Osteoblast (primary cell): ENCODE measurements around the gene HSPA5.

DNA sequence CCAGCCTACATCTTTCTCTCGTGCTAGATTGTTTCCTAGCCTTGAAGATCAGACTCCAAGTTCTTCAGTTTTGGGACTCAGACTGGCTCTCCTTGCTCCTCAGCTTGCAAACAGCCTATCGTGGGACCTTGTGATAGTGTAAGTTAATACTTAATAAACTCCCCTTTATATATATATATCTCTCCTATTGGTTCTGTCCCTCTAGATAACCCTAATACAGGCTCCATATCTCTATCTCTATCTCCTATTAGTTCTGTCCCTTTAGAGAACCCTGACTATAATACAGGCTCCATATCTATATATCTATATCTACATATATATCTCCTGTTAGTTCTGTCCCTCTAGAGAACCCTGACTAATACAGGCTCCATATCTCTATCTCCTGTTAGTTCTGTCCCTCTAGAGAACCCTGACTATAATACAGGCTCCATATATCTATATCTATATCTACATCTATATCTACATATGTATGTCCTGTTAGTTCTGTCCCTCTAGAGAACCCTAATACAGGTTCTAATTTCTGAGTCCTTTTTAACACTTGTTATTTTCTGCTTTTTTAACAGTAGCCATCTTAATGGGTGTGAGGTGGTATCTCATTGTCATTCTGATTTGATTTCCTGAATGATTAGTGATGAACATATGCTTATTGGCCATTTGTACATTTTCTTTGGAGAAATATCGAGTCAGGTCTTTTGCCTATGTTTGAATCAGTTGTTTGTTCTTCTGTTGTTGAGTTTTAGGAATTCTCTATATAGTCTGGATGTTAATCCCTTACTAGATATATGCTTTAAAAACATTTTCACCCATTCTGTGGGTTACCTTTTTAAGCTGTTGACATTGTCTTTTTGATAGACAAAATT, 146.0 kb downstream of the CRB2 start:
- CAGE, long polyA plus RNA: no peak
- RRBS: no CpG with 5 or more reads among the region's 3 CpGs

GRCh38 chr9:123923627-123924089, 6.3 kb downstream of the DENND1A start:
- CAGE, long polyA plus RNA: no peak
- RRBS: no CpG with 5 or more reads among the region's 3 CpGs

DNA sequence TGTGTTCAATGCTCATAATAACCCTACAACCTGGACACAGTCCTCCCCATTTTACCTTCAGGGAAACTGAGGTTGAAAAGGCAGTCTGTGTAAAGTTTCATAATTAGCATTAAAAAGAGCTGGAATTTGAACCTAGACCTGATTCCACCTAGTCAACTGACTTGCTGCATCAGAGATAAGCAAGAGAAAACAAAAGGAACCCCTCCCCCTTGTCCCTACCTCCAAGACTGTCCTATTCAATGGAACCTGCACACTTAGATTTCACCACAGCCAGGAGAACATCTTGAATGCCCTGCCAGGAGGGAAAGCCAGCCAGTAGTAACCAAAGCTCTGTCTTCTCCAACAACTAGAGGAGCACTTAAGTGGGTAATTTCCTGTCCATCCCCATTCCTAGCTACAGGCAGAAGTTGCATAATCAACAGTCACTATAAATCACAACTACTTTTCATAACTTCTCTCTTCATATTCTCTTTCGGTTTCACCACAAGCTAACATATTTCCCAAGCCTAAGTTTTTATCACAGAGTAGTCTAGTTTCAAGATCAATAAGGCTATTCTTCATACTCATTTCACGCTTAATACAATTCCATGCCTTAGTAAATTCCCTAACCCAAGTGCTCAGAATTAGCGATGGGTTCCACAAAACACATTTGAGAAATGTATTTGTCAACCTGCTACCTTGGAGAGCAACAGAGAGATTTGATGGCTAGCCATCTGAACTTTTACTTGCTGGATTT, 2.2 kb downstream of the DENND1A start:
- CAGE, long polyA plus RNA: no peak
- RRBS: no CpG with 5 or more reads among the region's 3 CpGs

- CAGE, long polyA plus RNA: no peak
- RRBS: no CpG with 5 or more reads among the region's 17 CpGs
These were observed 15.4 kb upstream of the NEK6 start for GRCh38 chr9:124242170-124242832.

DNA sequence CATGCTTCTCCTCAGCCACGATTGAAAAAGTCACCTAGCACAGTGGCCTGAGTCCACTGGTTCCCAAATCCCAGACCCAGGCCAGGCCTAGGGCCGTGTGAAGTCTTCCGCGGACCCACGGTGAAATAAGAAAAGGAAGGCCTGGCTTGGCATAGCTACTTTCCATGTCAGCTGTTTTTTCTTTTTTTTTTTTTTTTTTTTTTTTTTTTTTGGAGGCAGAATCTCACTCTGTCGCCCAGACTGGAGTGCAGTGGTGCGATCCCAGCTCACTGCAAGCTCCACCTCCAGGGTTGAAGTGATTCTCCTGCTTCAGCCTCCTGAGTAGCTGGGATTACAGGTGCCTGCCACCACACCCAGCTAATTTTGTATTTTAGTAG, 23.5 kb downstream of the NEK6 start:
- CAGE, long polyA plus RNA: no peak
- RRBS: no CpG with 5 or more reads among the region's 7 CpGs

GRCh38 chr9:124352470-124353354, 62.5 kb downstream of the PSMB7 start:
- CAGE, long polyA plus RNA: no peak
- RRBS: no CpG with 5 or more reads among the region's 15 CpGs

GRCh38 chr9:124353979-124354842, 61.0 kb downstream of the PSMB7 start:
- CAGE, long polyA plus RNA: no peak
- RRBS: no CpG with 5 or more reads among the region's 9 CpGs

GRCh38 chr9:124385929-124386550, 29.2 kb downstream of the PSMB7 start:
- CAGE, long polyA plus RNA: no peak
- RRBS: no CpG with 5 or more reads among the region's 8 CpGs

DNA sequence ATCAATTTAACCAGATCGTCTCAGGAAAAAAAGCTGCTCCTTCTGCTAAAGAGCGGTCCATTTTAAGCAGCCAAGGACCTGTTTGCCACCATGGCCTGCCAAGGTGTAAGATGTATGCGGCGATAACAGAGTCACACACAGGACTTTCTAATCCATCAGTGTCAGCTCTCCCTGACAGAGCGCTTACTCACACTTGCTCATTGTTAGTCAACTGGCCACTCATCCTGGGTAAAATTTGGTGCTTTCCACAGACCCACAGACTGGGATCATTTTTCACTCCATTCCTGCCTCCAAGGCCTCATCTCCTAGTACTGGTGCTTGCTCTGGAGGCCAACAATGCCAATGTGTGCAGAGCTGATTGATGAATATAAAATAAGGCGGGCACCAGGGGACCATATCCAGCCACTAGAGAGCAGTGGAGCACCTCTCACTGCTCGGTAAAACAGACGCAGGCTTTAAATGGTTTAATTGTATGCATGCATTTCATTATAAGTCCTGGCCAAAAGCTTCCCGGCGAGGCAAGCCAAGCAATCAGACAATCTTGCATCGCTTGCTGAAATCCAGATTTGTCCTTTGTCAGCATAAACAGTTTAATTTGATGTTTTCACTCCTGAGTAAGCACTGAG, 22.3 kb downstream of the PSMB7 start:
- CAGE, long polyA plus RNA: no peak
- RRBS: no CpG with 5 or more reads among the region's 11 CpGs

DNA sequence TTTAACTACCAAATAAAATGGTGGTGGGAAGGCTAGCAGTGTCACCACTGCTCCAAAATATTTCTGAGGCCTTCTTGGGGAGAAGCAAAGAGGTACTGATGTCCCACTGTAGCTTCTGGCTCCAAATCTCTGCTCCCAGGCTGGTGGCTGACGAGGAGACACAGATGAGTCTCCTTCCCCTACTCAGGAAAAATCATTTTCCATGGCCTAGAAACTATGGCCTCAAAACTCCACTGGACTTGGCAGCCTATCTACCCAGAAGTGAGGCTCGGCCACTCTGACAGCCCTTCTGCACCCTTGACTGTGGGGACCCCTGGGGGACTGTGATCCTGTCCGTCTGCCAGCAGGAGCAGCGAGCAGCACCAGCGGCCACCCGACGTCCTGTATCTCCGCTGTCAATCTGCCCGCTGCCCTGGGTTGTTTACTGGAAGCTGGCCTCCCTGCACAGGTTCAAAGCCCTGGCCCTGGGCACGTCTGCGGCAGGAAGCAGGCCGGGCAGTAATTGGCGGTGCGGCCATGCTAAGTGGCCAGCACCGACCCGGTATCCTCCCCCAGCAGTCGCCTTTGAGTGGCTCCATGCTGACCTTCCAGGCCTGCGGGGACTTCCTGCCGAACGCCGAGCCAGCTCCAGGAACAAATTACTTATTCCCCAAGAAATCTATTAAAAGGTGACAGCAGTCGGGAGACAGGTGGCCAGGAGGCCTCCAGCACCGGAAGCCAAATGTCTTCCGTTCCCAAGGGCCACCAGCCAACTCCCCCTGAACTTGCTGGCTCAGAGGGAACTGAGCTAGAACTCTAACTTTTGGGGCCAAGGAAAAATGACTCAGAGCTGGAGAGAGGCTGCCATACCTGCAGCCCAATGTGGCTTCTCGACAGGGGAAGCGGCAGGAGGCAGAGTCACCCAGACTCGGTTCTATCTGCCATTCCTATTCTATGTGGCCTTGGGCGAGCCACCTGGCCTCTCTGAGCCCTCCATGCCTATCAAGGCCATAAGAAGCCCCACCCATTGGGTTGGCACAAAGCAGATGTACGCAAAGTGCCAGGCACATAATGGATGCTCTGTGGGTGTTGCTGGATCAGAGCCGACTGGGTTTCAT, 13.5 kb upstream of the PSMB7 start:
- CAGE, long polyA plus RNA: no peak
- RRBS: 36% methylated on average over 5 of the region's 30 CpGs

DNA sequence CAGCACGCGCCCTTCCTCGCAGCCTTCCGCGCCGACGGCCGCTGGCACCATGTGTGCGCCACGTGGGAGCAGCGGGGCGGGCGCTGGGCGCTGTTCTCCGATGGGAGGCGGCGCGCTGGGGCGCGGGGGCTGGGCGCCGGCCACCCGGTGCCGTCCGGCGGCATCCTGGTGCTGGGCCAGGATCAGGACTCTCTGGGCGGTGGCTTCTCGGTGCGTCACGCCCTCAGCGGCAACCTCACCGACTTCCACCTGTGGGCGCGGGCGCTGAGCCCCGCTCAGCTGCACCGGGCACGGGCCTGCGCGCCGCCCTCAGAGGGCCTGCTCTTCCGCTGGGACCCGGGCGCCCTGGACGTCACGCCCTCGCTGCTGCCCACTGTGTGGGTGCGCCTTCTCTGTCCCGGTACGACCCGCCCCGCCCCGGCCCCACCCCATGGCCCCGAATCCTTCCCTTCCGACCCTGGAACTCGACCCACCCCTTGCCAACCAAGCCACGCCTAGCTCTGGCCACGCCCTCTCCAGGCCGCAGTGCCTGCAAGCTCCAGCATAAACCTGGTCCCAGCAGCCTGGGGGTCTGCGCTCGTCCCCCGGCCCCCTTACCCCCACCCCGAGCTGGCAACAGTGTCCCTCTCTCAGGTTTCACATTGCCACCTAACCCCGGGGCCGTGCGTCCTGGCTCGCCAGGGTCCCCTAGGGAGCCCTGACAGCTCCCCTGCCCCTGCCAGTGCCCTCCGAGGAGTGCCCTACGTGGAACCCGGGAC, 3.2 kb downstream of the ADGRD2 start:
- CAGE, long polyA plus RNA: no peak
- RRBS: 17% methylated on average over 22 of the region's 70 CpGs

GRCh38 chr9:124531886-124532433, 24.8 kb upstream of the NR5A1 start:
- CAGE, long polyA plus RNA: no peak
- RRBS: no CpG with 5 or more reads among the region's 7 CpGs

DNA sequence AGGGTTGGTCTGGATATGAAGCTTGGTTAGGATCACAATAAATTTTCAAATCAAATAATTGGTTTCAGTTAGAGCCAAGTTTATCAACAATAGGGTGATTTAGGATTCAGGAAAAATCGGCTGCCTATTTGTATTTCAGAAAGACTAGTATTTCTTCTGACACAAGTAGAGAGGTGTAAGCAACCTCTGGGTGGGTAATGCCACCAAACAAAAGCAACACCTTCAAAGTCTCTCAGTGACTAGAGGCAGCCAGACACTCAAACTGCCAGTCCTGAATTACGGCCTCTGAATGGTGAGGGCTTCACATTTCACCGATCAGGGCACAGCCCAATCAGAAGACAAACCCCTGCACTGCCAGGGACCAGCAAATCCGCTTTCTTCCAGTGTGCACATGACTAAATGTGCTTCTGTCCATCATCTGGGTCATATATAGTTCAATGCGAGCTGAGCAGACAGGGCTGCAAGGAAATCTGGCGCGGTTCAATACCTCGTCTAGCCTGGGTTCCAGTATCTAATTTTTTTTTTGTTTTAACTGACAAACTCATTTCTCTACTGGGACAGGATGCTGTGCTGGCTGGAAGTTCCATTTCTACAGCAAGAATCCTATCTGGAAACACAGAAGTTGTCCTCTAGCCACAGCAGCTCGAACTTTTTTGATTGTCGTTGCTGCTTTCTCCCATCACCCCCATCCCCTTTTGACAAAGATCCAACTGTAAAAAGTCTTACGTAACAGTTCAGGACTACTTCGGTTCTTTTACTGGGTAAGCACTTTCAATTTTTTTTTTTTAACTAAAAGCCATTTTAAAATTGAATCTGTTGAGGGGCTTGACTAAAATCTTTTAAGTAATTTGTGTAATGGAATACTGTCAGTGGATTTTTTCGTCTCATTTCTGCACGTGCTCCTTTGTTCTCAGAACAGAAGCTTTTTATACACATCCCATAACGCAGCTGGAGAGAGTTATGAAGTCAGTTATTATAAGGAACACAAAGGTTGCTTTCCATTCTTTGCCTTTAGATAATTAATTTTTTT, 112.8 kb downstream of the NR6A1 start:
- CAGE, long polyA plus RNA: no peak
- RRBS: no CpG with 5 or more reads among the region's 15 CpGs

DNA sequence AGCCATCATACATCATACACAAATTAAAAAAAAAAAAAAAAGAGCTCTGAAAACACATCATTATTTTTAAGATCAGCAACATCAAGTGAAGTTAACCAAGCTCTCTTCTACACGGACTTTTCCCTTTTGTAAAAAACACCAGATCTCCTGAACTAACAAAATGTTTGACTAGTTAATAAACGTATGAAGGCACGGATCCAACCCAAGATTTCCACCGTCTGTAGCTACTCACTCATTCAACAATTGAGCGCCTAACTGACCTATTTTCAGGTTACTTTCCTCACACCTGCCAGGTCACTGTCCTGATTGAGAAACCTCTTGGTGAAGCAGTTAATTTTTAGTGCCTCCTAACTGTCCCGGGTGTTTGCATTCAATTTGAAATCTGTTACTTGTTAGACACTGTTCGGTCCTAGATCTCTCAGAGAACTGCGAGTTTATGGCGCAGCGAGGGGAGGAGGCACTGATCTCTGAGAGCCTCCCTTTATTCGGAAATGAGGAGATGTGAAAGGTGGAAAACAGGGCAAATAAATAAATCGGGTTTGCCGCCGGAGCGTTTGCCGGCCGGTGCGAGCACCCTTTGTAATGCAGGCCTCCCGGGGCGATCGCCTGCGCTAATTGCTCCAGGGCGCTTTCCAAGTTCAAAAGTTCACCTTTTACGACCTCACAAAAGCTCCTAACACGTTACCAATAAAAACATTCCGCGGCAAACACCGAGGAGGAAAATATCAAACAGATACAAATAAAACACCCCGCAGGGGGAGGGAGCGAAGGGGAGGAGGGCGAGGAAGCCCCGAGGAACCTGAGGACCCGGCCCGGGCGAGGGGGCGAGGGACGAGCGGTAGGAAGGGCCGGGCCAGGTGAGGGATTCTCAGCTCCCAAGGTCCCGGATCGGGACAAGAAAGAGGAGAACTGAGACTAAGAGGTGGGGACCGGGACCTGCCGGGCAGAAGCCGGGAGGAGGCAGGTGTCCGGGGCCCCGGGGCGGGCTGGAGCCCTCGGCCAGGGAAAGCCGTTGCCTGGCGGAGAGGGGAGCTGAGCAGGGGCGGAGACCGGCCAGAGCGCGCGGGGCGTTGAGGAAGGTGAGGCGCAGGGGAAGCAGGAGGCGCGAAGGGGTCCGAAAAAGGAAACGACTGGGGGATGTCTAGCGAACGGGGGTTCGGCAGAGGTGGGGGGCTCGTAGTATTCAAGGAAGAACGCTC, 1.5 kb downstream of the NR6A1 start:
- CAGE, long polyA plus RNA: no peak
- RRBS: 6% methylated on average over 7 of the region's 66 CpGs

DNA sequence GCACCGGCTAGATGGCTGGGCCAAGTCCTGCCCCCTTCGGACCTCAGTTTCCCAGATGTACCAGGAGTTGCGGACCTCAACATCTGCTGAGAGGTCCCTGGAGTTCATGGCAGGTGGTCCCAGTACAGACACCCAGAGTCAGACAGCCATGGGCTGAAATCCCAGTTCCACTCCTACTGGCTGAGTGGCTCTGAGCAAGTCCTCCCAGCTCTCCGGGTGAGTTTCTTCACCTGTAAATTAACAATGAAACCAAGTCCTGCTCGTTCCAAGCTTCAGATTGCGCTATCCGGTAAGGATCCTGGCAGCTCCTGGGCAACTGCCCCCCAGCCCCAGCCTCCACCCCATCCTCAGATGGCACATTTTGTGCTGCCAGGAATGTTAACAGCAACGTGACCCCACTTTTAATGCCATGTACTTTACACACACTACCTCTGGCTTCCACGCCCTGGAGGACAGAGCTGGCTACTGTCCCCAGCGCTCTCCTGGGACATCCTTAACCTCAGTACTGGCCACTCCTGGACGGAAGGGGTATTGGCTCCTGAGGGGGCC, 727 bp upstream of the WDR38 start:
- CAGE, long polyA plus RNA: no peak
- RRBS: 52% methylated on average over 3 of the region's 11 CpGs

DNA sequence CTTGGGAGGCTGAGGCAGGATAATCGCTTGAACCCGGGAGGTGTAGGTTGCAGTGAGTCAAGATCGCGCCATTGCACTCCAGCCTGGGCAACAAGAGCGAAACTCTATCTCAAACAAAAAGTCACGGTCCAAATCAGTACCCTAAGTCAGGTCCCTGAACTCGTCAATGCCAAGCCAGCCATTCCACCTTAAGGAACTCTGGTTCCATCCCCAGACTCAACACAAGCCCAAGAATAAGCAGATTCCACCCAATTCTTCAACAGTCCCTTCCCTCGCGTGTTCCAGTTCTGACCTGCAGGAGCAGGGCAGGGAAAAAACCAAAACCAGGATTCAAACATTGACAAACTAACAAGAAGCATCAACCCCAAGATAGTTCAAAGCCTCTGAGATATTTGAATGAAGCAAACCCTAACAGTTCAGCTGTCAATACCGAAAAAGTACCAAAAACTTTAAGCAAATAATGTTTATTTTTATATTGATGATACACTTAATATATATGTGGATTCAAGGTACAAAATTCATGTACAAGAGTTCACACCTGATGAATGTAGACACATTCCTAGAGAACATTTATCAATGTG, 1.4 kb upstream of the GOLGA1 start:
- CAGE, long polyA plus RNA: no peak
- RRBS: no CpG with 5 or more reads among the region's 10 CpGs

DNA sequence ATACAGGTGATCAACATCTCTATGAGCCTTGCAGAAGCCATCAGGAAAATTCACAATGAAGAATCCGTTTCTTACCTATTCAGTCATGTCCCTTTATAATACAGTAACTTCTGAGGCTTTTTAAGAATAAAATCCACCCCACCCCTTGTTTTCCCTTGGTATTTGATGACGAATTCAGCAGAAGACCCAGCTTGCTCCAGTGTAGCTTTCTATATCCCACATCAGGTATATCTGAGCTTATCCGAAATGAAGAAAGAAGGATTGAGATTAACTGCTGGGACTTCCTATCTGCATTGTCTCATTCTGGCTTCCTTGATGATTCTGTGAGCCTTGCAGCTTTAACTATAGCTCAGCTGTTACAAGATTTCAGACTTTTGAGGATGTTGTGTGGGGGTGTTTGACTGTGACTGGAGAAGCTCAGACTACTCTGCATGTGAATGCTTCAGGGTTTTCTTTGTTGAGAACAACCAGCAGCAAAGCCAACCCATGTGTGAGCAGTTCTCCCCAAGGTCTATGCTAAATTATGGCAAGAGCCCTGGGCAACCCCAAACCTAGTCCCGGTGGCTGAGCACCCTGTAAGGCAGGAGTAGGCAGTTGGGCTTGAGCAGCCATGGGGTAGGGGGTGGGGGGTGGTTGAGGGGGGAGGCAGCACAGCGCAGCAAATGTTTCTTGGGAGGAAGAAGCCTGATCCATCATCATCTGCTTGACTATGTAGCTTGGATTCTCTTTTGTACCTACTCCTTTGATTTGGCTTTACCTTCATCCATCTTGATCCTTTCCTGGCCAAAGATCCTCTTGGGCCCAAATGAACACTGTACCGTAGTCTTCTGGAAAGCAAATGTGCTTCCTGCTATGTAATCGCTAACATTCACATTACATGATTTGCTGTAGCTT, 8.4 kb upstream of the SCAI start:
- CAGE, long polyA plus RNA: no peak
- RRBS: no CpG with 5 or more reads among the region's 7 CpGs

DNA sequence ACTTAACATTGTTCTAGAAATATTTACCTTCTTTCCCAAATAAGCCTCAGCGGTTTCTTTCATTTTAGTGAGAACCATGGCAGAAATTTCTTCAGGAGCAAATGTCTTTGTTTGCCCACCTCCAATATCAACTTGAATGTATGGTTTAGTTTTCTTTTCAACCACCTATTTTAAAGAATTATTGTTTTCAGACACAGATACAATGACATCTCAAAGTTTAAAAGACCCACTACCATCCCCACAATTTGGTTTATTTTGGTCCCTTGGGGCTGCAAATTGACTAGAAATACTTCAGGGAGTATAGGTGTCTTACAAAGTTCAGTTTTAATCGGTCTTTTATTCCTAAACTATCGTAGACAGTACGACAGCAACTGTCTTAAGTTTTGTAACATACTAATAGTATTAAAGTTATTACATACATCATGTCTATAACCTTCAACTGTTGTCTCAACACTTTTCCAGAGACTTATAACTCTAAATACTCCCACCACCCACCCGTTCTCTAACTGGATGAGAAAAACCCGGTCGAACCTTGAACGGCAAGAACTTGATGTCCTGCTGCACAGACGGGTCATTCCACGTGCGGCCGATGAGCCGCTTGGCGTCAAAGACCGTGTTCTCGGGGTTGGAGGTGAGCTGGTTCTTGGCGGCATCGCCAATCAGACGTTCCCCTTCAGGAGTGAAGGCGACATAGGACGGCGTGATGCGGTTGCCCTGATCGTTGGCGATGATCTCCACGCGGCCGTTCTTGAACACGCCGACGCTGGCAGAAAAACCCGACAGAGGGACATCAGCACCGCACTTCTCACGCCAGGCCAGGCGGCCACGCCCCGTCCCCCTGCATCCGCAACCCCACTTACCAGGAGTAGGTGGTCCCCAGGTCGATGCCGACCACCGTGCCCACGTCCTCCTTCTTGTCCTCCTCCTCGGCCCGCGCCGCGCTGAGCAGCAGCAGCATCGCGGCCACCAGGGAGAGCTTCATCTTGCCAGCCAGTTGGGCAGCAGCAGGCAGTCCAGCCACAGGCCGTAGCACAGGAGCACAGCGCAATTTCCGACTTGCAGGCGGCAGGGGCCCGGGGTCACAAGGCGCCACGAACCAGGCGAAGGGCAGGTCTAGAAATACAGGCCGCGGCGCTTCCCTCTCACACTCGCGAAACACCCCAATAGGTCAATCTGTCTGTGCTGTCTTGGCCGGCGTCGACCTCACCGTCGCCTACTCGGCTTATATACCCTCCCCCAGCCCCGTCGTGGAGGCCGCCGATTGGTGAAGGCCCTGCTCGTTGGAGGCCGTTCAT, at the start of gene HSPA5:
Gene HSPA5 (minus strand): TSS at position 1,199 of the 1,295 bp plus-strand sequence.
- CAGE, long polyA plus RNA: start-site peak on the minus strand centred at position 1,189 of the sequence, 30 bp wide, 7,142 and 5,438 reads in 2 replicates
- RRBS: 0% methylated on average over 5 of the region's 74 CpGs

- CAGE, long polyA plus RNA: no peak
- RRBS: 5% methylated on average over 1 of the region's 12 CpGs
These were observed 146.0 kb downstream of the GAPVD1 start for GRCh38 chr9:125407607-125407949.

GRCh38 chr9:125485393-125485805, 221.6 kb downstream of the MAPKAP1 start:
- CAGE, long polyA plus RNA: no peak
- RRBS: no CpG with 5 or more reads among the region's 5 CpGs